SK-N-DZ (cell line): ENCODE measurements around a stretch of chr1.

GRCh38 chr1:17547253-17547643 is 7.8 kb downstream of the ARHGEF10L start:
RAMPAGE:
- cytosol, long total RNA = no peak
- nucleus, long total RNA = no peak

DNA sequence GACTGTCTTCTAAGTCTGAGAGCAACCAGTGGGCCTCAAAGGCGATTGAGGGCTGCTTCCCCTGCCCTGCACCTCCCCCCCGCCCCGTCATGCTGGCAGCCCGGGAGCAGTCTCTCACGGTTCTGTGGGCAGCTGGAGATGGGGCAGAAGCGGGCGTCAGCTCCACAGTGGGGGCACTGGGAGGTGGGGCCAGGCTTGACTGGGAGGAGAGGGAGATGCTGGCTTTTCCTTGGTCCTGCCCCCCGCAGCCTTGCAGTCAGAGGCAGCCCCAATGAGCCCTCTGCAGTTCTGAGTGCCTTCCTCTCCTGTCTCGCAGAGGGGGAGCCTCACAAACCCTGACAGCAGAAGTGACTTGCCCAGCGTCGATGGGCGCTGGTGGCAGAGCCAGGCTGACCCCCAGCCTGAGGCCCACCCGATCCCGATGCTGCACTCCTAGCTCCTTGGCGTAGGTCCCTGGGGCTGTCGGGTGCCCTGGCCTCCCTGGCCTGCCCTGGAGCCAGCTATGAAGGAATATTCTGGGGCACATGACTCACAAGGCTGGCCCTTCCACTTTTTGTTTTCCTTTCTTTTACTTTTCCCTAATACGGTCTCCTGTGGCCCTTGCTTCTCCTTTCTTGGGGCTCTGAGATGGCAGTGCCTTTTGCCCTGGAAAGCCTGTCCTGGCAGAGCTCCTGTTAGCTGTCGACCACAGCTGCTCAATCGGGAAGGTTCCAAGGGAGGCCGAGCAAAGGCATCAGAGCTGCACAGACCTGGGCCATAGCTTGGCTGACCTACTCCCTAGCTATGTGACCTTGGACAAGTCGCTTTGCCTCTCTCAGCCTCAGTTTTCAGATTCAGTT is 21.9 kb downstream of the ARHGEF10L start:
RAMPAGE:
- cytosol, long total RNA = no peak
- nucleus, long total RNA = no peak

DNA sequence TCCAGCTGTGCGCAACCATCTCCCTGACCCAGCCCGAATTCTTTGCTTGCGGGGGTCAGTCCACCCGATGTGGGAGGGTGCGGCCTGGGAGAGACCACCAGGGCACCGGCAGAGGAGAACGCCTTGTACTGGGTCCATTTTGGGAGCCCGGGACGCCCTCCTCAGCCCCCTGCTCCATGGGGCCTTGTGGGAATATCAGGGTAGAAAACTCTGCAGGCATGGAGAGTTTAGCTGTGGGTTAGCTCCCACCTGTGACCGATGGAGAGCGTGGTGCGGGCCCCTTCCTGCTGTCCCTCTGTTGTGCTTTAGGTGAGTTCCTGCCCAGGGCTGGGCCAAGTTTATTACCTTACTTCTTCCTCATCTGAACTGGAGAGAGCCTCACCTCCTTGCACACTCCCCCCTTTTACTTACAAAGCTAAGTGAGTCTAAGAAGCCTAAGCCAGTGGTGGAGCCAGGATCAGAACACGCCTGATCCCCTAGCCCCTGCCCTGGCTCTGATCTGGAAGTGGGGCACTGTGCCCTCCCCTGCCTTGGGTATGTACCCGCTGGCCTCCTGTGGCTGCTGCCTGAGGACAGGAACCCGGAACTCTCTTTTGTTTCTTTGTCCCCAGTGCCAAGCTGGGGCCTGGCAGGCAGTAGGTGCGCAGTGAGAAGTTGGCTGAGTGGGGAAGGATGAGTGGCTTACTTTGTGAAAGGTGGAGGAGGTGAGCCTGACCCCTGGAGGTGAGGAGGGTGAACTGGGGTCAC is 32.8 kb downstream of the ARHGEF10L start:
RAMPAGE:
- cytosol, long total RNA = no peak
- nucleus, long total RNA = no peak

RAMPAGE:
- cytosol, long total RNA = no peak
- nucleus, long total RNA = no peak
These were observed 83.3 kb downstream of the ARHGEF10L start for GRCh38 chr1:17622762-17623310.

DNA sequence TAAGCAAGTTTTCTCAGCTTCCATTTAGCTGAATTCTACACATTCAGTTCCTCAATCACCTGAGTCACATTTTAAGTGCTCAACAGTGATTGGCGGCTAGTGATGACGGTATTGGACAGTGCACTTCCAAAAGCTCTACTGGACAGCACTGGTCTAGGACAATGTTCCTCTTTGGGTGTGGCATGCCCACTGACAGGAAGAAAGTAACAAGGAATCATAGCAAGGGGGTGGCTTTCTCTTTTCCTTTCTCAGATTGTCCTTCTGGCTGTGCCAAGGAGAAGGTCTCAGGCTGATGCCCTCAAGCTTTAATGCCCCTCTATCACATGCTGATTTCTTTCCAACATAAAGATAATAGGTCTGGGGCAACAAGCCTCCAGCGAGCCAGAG is 11.7 kb downstream of the IGSF21 start:
RAMPAGE:
- cytosol, long total RNA = no peak
- nucleus, long total RNA = no peak

RAMPAGE:
- cytosol, long total RNA = no peak
- nucleus, long total RNA = no peak
These were observed 73.1 kb upstream of the PAX7 start for GRCh38 chr1:18557440-18558037.

DNA sequence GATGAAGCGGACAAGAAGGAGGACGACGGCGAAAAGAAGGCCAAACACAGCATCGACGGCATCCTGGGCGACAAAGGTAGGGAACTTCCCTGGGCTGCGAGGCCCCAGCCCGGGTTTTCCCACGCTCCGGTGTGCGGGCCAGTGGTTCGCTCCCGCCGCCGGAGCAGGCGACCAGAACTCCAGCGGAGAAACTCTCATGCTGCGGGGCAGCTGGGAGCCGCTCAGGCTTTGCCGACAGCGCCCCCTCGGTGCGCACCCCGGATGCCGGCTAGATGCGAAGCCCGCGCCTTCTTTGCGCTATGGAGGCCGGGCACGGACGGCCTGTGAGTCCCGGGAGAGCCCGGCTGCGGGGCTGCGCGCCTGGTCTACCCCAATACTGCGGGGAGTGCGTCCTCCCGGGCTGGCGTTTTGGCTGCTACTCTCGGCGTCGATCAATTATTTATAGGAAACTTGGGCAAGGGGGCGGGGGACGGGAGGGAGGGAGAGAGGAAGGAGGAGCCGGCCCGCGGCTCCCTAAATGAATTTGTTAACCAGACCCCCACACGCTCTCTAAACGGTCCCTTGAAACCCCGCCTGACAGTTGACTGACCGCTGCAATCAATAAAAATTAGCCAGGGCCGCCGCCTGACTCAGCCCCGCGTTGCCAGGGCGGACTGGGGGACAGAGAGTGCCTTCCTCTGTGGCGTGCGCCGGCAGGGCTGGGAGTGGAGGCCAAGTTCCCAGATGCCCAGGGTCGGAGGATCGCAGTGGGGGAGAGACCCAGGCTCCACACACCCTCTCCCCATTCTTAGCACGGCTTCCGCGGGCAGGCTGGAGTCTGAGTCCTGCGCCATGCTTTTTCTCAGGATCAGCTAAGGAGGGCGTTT is 5.9 kb downstream of the PAX7 start:
RAMPAGE:
- cytosol, long total RNA = no peak
- nucleus, long total RNA = no peak

GRCh38 chr1:18646543-18647244 is 16.0 kb downstream of the PAX7 start:
RAMPAGE:
- cytosol, long total RNA = no peak
- nucleus, long total RNA = no peak

GRCh38 chr1:18941827-18942259 is 14.6 kb downstream of the IFFO2 start:
RAMPAGE:
- cytosol, long total RNA = no peak
- nucleus, long total RNA = no peak

DNA sequence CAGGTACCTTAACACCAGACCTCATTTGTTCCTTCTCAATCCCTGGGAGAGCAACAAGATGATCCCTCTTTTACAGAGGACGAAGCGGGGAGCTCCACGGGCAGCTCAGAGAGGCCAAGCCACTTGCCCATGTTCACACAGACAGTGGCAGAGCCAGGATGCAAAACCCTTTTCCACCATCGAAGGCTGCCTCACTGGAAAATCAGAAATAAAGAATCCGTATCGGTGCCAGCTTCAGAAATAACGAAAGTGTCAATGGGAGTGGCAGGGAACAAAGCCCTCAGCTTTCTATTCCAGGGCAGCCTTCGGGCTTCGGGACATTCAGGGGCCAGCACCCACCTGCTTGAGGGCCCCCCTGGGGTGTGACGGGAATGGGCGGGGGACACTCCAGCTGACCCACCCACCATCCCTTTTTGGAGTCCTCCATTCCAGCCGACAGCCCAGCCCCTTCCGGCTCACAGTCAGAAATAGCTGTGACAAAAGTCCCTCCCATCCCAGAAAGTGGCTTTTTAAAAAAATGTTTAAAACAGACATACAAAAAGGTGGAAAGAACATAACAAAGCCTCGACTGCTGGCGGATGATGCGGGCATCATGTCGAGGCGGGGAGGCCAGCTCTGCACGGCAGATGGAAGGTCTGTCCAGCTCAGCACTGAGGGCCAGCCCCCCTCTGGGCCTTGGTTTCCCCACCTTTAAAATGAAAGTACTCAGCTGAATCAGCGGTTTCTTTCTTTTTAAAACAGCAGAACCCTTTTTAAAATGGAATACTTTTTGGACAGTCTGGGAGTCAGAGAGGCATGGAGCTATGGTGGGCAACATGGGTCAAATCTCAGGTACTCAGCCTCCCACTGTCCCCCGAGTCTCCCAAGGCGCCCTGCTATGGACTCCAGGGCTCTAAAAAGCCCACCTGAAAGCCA is 5.8 kb downstream of the IFFO2 start:
RAMPAGE:
- cytosol, long total RNA = no peak
- nucleus, long total RNA = no peak

RAMPAGE:
- cytosol, long total RNA = no peak
- nucleus, long total RNA = no peak
These were observed 113.6 kb upstream of the IFFO2 start for GRCh38 chr1:19069946-19070549.

RAMPAGE:
- cytosol, long total RNA = no peak
- nucleus, long total RNA = no peak
These were observed 124.9 kb upstream of the IFFO2 start for GRCh38 chr1:19081212-19081908.

DNA sequence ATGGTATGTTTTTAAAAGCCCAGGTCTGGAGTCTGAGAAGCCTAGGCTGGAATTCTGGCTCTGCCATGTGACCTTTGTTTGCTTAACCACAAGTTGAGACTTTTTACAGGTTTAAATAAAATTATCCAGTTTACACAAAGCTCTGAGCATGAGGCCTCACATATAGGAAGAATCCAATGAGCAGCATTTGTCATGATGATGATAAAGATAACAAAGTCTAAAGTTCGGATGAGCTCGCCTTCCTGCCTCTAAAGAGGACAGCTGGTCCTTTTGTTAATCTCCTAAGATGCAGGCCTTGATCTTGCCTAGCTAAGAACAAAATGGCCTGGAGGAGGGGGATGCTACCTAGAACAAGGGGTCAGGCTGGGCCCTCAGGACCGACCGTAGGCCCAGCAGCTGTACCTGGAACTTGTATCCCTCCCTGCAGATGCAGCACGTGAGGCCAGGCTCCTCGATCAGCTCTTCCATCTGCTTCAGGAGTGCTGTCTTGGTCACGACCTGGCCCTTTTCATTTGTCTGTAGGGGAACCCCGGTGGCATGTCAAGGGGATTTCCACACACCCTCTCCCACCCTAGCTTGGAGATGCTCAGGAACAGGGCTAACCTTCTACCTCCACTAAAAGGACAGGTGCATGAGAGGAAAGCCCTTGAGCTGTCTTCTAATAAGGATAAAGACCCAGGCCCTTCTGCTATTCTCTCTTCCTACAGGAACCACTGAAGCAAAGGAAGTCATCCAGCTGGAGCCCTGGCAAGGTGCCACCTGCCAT is 122.5 kb downstream of the UBR4 start:
RAMPAGE:
- cytosol, long total RNA = no peak
- nucleus, long total RNA = no peak

DNA sequence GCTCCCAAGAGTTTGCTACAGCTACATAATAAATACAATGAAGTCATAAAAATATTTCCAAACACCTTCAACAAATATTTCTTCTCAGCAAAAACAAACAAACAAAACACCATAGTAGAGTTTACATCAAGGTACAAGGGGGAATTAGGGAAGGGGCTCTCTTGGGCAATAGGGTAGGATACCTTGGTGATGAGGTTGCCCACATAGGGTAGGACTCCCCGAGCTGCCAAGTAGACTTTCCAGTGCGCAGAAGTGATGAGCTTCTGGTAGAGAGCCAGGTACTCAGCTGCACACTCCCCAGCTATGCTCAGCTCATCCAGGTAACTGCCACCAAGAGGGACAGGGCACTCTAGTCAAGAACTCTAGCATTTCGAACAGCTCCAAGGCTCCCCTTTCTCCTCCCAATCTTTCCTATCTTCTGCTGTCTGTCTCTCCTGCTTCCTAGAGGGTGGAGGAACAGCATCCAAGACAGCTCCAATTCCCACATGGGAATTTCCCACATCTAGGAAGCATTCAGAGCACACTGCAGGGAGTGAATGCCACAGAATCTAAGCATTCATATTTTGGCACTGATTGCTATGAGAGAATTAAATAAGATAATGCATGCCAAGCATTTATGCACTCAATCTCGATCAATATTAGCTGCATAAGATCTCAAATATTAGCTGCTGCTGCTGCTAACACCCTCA is 105.1 kb downstream of the UBR4 start:
RAMPAGE:
- cytosol, long total RNA = no peak
- nucleus, long total RNA = no peak

DNA sequence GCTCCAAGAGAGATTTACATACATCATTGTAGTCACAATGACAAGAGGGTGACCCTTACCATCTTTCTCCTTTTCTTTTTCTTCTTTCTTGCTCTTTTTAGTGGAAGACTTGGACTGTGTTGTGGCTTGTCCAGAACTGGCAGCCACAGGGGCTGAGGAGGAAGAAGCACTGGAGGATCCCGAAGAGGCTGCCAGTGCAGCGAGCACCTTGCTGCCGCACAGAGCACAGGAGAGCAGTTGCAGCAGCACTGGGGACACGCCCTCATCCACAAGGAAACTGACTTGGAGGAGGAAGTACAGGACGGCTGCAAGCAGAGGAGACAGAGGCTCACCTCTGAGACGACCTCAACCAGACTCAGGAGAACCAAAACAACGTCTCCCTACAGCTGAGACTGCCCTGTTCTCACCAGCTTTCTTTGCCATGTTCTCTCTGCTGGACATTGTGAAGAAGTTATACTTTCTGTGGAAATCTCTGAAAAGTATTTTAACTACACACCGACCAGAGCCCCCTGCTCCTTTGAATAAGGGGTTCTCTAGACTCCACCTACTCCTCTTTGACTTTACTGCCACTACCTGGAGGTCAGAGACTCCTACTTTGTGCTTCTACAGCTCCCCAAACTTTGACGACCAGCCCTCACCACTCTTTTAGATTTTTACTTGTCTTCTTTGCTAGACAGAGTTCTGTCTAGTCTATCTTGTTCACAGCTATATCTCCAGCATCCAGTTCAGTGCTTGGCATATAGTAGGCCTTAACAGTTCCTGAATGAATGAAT is 88.8 kb downstream of the UBR4 start:
RAMPAGE:
- cytosol, long total RNA = no peak
- nucleus, long total RNA = no peak

RAMPAGE:
- cytosol, long total RNA = no peak
- nucleus, long total RNA = no peak
These were observed 87.4 kb downstream of the UBR4 start for GRCh38 chr1:19122485-19123208.

GRCh38 chr1:19141304-19142053 is 68.6 kb downstream of the UBR4 start:
RAMPAGE:
- cytosol, long total RNA = no peak
- nucleus, long total RNA = no peak

DNA sequence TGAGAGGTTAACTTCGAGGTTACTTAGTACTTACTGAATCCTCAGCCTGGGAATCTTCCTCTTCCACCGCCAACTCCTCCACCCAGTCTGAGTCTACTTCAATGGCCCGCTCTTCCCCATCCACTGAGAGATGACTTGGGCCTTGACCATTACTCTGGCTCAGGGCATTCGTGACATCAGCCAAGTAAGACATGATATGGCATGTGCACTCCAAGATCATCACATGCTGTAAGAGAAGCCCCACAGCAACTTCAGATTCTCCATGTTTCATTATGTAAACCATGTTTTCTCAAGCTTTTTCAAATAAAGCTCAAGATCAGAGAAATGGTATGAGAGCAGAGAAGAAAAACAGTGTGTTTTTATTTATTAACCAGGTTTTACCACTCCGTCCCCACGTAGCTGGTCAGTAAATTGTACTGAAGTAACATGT is 47.7 kb downstream of the UBR4 start:
RAMPAGE:
- cytosol, long total RNA = no peak
- nucleus, long total RNA = no peak

GRCh38 chr1:19211226-19211632 is 1.2 kb upstream of the UBR4 start:
RAMPAGE:
- cytosol, long total RNA = no peak
- nucleus, long total RNA = no peak

DNA sequence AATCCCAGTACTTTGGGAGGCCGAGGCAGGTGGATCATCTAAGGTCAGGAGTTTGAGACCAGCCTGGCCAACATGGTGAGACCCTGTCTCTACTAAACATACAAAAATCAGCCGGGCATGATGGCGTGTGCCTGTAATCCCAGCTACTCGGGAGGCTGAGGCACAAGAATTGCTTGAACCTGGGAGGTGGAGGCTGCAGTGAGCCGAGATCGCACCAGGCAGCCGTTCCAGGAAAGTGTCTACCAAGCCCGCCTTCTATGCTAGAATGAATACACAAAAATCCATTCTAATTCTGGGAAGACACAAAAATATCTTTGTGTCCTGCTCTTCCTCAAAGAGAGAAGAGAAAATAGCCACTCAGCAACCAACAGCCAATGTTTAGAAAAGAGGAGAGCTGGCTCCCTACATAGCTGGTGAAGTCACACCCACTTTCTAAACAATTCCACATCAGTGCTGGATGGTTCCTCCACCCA is 19.3 kb downstream of the EMC1 start:
RAMPAGE:
- cytosol, long total RNA = no peak
- nucleus, long total RNA = no peak